ENCODE data around the genes PTPN21 and TTC8.

- RRBS: no CpG with 5 or more reads among the region's 2 CpGs
Measured at GRCh38 chr14:81523348-81523547, 10.4 kb downstream of the SEL1L start.

DNA sequence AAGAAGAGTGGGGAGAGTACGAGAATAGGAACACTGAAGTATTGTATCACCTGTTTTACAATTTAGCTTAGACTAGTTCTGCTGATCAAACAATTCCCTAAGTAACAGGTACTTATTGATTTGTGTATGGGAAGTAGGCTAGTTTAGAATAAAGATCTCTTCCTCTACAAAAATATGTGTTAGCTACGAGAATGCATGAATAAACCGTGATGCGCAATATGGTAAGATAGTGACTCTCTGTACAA, 970.4 kb upstream of the SEL1L start:
- RRBS: no CpG with 5 or more reads among the region's 4 CpGs

- RRBS: no CpG with 5 or more reads among the region's 5 CpGs
Measured at GRCh38 chr14:84171368-84171696, 1358.6 kb upstream of the FLRT2 start.

DNA sequence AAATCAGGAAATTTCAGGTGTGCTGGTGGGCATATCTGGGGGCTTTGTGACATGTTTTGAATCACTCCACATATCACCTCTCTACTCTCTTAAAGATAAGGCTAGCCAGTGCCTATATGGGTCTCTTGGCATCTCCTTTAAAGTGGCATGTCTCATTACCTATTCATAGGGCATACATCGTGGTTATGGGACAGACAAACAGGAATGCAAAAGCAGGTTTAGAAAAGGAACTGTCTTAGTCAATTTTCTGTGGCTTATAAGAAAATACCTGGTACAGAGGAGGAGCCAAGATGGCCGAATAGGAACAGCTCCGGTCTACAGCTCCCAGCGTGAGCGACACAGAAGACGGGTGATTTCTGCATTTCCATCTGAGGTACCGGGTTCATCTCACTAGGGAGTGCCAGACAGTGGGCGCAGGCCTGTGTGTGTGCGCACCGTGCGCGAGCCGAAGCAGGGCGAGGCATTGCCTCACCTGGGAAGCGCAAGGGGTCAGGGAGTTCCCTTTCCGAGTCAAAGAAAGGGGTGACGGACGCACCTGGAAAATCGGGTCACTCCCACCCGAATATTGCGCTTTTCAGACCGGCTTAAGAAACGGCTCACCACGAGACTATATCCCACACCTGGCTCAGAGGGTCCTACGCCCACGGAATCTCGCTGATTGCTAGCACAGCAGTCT, 355.5 kb downstream of the FLRT2 start:
- RRBS: no CpG with 5 or more reads among the region's 27 CpGs

DNA sequence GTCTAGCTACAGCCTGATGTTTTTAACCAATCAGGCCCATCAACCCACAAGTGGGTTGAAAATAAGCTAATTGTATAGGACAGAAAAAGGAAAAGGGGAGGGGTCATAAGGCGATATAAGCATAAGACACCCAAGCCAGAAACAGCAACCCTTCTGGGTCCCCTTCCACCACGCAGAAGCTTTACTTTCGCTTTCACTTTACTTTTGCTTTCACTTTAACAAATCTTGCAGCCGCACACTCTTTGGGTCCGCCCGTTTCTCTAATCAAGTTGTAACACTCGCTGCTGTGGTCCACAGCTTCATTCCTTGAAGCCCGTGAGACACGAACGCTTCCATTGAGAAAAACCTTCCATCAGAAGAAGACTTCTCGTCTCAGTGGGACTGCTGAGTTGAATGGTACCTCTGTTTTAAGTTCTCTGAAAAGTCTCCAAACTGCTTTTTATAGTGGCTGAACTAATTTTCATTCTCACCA, 404.6 kb downstream of the FLRT2 start:
- RRBS: no CpG with 5 or more reads among the region's 11 CpGs

GRCh38 chr14:88024394-88024864, 19.5 kb downstream of the GPR65 start:
- RRBS: no CpG with 5 or more reads among the region's 5 CpGs

GRCh38 chr14:88026792-88027234, 21.9 kb downstream of the GPR65 start:
- RRBS: no CpG with 5 or more reads among the region's 2 CpGs

GRCh38 chr14:88049416-88049758, 44.5 kb downstream of the GPR65 start:
- RRBS: no CpG with 5 or more reads among the region's 1 CpG

DNA sequence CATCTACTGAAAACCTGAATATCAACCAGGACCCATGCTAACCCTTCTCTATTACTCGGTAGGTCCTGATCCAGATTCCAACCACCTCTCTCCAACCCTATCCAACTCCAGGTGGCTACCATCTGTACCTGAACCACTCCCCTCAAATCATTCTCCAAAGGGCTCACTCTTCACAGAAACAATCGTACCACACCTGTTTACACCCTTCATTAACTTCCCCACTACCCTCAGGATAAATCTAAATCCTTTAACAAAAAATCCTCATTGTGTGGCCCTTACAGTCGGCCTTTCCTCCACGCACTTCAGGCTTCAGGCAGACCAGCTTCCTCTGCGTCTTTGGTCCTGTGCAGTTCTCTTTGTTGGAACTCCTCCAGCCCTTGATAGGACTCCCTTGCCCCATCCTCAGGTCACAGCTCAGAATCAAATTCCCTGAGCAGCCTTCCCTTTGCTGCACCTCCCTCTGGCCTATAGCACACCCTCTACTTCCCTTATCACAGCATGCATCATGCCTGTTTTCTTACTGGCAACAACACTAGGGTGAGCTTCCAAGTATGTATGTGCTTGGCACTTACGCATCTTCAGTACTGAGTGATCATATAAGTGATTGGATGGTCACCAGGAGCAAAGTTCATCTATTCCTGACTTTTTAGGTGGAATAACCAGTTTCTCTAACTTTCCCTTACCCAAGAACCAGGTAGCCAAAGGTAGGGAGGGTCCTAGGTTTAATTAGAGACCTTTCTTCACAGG, 6.6 kb downstream of the PTPN21 start:
- RRBS: no CpG with 5 or more reads among the region's 6 CpGs

DNA sequence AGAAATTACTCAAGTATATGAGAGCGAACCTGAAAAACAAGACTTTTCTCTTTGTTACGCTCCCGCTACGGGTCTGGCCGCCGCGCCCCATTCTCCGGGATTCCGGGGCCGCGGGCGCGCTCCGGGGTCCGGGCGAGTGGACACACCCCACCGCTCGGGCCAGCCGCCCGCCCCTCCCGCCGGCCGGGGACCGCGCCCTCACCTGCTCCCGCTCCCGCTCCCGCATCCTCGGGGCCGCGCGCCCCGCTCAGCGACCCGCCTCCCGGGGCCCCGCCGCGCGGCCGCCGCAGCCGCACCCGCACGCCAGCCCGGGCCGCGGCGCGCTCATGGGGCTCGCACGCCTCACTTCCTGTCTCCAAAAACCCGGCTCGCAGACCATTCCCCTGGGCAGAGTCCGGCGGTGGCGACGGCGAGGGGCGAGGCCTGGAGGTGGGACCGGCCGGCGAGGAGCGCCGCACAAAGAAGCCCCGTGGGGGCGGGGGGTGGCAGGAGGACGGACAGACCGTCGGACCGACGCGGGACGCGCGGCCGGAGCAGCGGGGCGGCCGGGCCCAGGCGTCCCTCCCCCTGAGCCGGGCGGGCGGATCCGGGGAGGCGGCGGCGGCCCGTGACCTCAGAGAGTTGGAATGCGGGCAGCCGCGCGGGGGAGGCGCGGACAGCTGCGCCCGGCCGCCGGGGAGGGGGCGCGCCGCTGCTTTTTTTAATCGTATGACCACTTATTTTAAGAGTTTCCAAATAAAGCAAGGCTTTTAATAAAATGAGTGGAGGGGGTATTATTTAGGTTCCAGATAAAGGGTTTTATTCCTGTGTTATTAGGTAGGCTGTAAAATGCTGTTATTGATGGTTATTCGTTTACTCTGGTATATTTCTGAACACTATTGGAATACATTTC, at the start of gene PTPN21:
PTPN21 (minus strand) TSS at position 559 of the 892 bp plus-strand sequence.
- RRBS: 3% methylated on average over 62 of the region's 104 CpGs

- RRBS: 2% methylated on average over 21 of the region's 50 CpGs
Measured at GRCh38 chr14:88824462-88825505, at the start of gene TTC8. TTC8 (plus strand) TSS chr14:88824651.

DNA sequence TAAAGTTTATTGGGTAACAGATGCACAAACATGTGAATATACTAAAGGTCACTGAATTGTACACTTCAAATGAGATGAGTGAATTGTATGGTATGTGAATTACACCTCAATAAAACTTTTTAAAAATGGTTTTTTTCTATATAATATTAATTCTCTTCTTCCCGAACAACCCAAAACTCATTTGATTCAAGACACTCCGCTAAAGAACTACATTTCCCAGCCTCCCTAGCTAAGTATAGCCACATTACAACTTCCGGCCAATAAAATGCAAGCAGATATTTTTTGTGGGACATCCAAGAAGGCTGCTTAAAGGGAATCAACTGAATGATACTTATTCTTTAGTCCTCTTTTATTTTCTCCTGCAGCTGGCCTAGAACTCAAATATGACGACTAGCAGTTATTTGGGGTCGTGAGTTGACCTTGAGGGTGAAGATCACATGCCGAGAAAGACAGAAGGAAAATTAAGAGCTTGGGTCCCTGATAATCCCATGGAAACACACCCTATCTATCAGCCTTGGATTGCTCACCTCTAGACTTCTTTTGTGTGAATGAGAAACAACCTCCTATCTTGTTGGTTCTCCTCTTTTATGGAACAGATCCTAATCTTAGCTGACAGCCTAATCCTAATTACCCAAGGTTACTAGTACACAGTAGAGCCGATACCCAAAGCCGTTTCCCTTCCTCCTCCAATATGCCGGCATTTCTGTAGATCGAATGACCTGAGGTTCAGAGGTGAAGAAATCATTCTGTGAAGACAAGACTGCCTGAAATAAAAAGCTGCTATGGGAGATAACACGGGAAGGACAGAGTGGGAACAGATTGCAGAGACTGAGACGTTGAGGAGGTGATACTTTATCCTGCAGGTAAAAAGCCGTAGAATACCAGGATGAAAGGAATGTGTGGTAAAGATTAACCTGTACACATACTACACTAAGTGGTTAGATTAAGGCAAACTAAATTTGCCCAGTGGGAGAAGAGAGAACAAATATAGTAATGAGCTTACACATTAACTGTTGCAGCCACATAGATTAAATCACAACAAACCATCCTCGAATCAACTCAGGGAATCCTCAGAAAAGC, 187.6 kb downstream of the TTC8 start:
- RRBS: no CpG with 5 or more reads among the region's 14 CpGs

GRCh38 chr14:89180464-89180805, 236.6 kb downstream of the FOXN3 start:
- RRBS: no CpG with 5 or more reads among the region's 12 CpGs

GRCh38 chr14:89198640-89199443, 218.2 kb downstream of the FOXN3 start:
- RRBS: no CpG with 5 or more reads among the region's 13 CpGs

- RRBS: no CpG with 5 or more reads among the region's 11 CpGs
Measured at GRCh38 chr14:89255760-89256556, 161.1 kb downstream of the FOXN3 start.

DNA sequence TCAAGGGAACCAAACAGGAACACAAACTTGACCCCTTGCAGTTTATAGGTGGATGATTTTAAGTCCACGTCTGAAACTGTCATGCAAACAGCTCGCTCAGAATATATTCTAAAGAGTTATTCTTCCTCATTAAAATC, 146.0 kb downstream of the FOXN3 start:
- RRBS: no CpG with 5 or more reads among the region's 2 CpGs

DNA sequence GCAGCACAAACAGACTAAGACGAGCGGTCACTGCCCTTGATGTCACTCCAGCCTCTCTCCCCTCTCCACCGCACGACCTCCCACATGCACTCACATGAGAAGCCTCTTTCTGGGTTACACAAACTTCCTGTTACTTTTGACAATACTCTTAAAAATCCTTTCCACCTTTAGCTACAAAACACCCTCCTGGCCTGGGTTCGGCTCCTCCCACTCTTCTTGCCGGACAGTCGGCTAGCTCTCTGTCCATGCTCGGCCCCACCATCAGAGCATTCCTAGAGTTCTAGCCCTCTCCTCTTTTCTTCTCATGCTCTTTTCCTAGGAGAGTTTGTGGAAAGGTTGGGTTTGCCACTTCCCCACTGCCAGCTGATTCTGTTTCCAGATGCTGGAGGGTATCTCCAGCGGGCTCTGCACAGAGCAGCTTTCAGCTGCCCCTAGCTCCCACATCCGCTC, 124.2 kb downstream of the FOXN3 start:
- RRBS: no CpG with 5 or more reads among the region's 10 CpGs

GRCh38 chr14:89293391-89293817, 123.6 kb downstream of the FOXN3 start:
- RRBS: no CpG with 5 or more reads among the region's 5 CpGs

GRCh38 chr14:89330179-89331004, 86.6 kb downstream of the FOXN3 start:
- RRBS: no CpG with 5 or more reads among the region's 11 CpGs

GRCh38 chr14:89366550-89366899, 50.5 kb downstream of the FOXN3 start:
- RRBS: no CpG with 5 or more reads among the region's 6 CpGs

All from GM19240 (cell line).